H4 (cell line): Measurements from ENCODE around the gene CYP20A1.

GRCh38 chr2:202766137-202766873 is 105.3 kb downstream of the ICA1L start:
- RAMPAGE, long total RNA: no peak

DNA sequence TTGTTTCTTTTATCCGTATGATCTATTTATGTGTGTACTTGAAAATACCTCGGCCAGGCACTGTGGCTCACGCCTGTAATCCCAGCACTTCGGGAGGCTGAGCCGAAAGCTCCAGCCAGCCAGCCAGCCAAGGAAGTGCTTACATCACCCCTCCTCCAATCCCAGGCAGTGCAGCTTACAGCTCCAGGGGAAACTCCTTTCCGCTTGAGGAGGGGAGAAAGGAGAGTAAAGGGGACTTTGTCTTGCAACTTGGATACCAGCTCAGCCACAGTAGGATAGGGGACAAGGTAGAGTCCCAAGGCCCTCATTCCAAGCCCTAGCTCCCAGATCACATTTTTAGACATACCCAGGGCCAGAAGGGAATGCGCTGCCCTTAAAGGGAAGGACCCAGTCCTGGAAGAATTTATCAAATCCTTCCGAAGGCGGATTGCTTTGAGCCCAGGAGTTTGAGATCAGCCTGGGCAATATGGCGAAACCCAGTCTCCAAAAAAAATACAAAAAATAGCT is 65.5 kb downstream of the ICA1L start:
- RAMPAGE, long total RNA: no peak

GRCh38 chr2:202807103-202807855 is 64.3 kb downstream of the ICA1L start:
- RAMPAGE, long total RNA: no peak

DNA sequence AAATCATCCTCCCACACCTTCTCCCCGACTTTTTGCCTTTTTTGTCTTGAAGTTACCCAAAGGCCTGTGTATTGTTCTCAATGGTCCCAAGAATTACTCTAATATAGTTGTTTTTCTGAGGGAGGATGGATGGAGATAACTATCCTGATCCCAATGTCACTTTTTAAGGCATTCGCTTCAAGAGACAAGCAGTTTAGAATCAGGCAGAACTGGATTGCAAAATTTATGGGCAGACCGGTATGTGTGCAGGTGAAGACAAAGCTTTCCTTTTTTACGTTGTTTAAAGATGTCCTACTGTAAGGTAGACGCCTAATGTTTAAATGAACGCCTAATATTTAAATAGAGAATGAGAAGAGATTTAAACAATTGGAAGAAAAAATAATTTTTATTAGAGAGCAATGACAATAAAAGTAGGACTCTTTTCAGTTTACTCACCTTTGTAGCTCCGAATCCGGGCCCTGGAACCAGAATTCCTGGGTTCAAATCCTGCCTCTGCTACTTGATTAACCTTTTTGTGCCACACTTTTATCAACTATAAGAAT is 862 bp downstream of the CARF start:
- RAMPAGE, long total RNA: no peak

GRCh38 chr2:203238431-203239461 is at the start of gene CYP20A1:
TSS of gene CYP20A1 (plus strand) at chr2:203239018.
- RAMPAGE, long total RNA: start-site peak on the minus strand at chr2:203239217-203239293, 14 reads

GRCh38 chr2:203578502-203579723 is 43.8 kb upstream of the RAPH1 start:
- RAMPAGE, long total RNA: no peak

- RAMPAGE, long total RNA: no peak
Measured at GRCh38 chr2:203684814-203685705, 21.4 kb upstream of the CD28 start.

DNA sequence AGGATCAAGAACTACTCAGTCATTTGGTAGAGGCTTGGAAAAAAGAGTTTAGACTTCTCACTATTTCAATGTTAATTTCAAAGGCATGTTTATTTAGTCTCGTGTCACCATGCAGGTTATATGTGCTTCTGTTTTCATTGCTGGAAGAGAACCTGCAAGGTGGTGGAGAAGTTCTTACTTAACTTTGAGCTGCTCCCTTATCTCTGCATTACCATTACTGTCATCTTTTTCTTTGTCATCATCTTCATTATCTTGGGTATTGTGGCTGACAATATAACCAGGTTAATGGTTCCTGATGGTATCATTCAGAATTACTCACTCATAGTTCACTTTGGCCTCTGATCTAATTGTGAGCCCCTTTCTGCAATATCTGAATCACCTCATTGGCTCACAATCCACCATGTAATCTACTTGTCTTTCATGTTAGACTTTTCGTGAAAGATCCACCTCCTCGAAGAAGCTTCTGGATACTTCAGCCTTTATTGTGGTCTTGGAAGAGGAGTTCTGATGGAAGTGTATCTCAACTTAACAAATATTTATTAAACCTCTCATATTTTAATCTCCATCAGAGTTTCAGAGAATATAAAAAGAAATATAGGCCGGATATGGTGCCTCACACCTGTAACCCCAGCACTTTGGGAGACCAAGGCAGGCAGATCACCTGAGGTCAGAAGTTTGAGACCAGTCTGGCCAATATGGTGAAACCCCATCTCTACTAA is 5.0 kb downstream of the CD28 start:
- RAMPAGE, long total RNA: no peak

- RAMPAGE, long total RNA: no peak
Measured at GRCh38 chr2:203940022-203940616, 3.6 kb downstream of the ICOS start.

- RAMPAGE, long total RNA: no peak
Measured at GRCh38 chr2:204023022-204023653, 86.6 kb downstream of the ICOS start.

- RAMPAGE, long total RNA: no peak
Measured at GRCh38 chr2:204695214-204695959, 150.1 kb downstream of the PARD3B start.

- RAMPAGE, long total RNA: no peak
Measured at GRCh38 chr2:204727260-204728516, 182.4 kb downstream of the PARD3B start.

DNA sequence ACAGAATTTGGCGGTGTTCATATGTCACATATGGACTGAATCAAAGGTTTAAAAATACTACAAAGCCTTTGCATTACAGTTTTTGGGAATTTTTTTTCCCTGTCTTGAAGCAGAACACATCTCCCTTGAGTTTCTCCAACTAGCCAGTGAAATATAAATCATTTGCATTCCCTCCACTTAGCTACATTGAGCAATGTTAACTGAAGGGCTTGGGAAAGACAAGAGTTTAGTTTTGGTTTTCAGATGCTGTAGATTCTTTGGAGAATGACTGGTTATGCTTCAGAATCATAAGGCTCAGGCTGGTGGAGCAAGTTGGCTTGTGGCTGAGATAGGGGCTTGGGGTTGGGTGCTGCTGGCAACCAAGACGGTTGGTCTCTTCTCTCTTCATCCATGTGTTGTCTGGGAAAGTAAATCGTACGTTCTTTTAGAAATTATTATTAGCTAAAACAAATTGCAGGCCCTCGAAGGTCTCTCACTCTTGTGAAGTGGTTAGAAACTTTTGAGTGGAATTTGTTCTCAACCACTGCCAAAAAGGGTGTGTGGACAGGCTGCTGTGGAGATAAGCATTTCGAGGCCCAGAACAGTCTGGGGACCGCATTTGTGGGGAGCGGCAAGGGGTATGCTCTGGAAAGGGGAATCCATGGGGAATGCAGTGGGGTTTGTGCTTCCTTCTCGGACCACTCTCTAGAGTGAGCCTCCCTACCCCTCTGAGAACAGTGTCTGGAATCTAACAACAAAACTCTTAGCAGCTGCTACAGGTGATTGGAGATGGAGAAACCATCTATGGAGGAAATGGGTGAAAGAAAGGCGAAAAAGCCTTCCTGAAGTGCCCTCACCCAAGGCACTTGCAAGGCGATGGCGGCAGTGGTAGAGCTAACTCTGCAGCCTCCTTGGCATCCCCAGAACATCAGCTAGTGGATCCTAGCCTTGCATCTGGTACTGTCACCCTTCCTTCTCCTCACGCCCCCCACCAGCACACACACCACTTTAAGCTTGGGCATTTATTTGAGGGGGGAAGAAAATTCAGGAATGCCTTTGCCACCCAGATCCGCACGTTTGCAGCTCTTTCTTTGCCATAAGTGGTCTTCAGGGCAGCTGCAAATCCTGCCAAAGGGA is 1.7 kb downstream of the NRP2 start:
- RAMPAGE, long total RNA: no peak

GRCh38 chr2:205685254-205686110 is 3.2 kb downstream of the NRP2 start:
- RAMPAGE, long total RNA: no peak

- RAMPAGE, long total RNA: no peak
Measured at GRCh38 chr2:205686423-205687048, 4.2 kb downstream of the NRP2 start.

GRCh38 chr2:205687242-205687793 is 5.0 kb downstream of the NRP2 start:
- RAMPAGE, long total RNA: no peak

GRCh38 chr2:205703935-205704532 is 21.7 kb downstream of the NRP2 start:
- RAMPAGE, long total RNA: no peak

DNA sequence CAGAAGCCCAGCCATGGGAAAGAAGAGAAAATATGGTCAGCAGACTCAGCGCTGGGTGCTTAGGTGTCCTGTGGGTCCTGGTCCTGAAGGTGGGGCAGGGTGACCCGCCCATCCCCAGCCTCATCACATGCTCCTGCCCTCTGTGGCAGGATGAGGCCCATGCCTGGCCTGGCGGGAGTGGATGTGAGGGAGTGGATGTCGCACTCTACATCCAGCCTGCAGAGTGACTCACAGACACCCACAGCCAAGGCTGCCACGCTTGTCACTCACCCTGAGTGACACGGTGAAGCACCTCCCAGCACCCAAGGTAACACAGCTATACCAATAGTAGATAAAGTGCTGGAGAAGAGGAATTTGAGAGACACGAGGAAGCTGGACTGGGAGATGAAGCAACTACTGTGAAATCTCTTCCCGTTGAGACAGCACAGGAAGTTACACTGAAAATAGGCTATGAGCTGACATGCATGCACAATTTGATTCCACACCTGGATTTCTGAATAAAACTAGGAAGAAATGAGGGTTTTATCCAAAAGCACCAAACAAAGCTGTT is 141.4 kb downstream of the INO80D start:
- RAMPAGE, long total RNA: no peak

GRCh38 chr2:205972071-205972590 is 113.8 kb downstream of the INO80D start:
- RAMPAGE, long total RNA: no peak

DNA sequence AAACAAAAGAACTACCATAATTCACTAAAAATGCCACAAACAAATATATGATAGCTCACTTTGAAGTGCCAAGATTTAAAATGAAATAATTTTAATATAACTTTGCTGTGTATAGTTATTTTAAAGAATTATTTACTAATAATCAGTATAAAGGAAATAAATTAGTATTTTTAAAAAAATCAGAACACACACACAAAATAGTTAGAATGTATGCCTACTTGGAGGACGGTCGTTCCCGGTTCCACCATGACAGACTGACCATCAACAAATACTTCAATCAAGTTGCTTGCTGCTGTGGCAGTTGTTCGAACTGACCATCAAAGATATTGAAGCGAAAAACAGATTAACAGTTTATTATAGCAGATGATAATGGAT is 7.1 kb downstream of the NDUFS1 start:
- RAMPAGE, long total RNA: no peak